ENCODE results near the gene DSTN.

- PRO-cap: unidirectional peak, plus-strand start at chr20:17557176
These were observed 13.0 kb upstream of the DSTN start for GRCh38 chr20:17556823-17557256.

DNA sequence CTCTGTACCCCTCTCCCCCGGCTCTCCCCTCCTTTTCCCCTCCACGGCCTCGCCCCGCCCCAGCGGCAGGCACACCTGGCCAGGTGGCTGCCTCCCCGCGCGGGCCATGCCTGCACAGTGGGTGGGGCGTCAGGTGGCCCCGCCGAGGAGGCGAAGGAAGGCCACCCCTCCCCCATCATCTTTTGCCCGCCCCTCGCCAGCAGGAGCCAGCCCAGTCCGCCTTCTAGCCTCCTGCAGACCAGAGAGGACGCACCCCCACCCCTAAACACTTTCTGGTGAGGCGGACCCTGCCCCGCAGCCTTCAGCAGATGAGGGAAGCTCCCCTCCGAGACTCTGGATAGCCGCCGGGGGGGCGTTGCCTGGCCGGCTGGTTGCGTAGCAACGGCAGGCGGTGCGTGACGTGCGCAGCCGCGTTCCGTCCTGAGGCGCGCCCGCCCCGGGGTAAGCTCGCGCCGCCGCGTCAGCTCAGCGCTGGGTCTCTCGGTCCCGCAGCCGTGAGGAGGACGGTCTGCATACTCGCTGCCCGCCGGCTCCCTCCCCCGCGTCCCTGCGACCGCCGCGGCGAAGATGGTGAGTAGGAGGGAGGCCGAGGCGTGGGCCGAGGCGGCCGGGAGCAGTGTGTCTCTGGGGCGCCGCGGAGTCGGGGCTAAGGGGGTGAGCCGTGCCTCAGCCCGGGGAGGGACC lies at the start of gene DSTN:
TSS of gene DSTN (plus strand) at position 434 of the 684 bp plus-strand sequence.
- PRO-cap: bidirectional peak, plus-strand start at position 214 of the sequence, minus-strand start at position 119 of the sequence; bidirectional peak, plus-strand start at position 471 of the sequence, minus-strand start at position 310 of the sequence

GRCh38 chr20:17654503-17655188 lies 27.4 kb downstream of the RRBP1 start:
- PRO-cap: no peak

DNA sequence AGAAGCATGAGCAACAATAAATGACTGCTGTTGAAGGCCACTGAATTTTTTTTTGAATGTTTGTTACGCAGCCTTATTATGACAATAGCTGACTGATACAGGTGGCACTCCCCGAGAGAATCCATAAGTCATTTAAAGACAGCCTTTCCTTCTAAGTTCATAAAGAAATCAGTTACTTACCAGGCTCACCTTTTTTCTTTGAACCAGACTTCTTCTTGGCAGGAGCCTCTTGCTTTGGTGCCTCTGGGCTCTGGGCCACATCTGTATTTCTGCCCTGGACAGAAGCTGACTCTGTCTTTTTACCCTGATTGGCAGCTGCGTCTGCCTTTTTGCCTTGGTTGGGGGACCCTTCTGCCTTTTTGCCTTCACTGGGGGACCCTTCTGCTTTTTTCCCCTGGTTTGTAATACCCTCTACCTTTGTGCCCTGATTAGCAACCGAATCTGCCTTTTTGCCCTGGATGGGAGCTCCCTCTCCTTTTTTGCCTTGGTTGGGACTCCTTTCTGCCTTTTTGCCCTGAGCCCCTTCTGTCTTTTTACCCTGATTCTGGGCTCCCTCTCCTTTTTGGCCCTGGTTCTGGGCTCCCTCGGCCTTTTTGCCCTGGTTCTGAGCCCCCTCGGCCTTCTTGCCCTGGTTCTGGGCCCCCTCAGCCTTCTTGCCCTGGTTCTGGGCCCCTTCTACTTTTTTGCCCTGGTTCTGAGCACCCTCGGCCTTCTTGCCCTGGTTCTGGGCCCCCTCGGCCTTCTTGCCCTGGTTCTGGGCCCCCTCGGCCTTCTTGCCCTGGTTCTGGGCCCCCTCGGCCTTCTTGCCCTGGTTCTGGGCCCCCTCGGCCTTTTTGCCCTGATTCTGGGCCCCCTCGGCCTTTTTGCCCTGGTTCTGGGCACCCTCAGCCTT lies 23.4 kb downstream of the RRBP1 start:
- PRO-cap: no peak

DNA sequence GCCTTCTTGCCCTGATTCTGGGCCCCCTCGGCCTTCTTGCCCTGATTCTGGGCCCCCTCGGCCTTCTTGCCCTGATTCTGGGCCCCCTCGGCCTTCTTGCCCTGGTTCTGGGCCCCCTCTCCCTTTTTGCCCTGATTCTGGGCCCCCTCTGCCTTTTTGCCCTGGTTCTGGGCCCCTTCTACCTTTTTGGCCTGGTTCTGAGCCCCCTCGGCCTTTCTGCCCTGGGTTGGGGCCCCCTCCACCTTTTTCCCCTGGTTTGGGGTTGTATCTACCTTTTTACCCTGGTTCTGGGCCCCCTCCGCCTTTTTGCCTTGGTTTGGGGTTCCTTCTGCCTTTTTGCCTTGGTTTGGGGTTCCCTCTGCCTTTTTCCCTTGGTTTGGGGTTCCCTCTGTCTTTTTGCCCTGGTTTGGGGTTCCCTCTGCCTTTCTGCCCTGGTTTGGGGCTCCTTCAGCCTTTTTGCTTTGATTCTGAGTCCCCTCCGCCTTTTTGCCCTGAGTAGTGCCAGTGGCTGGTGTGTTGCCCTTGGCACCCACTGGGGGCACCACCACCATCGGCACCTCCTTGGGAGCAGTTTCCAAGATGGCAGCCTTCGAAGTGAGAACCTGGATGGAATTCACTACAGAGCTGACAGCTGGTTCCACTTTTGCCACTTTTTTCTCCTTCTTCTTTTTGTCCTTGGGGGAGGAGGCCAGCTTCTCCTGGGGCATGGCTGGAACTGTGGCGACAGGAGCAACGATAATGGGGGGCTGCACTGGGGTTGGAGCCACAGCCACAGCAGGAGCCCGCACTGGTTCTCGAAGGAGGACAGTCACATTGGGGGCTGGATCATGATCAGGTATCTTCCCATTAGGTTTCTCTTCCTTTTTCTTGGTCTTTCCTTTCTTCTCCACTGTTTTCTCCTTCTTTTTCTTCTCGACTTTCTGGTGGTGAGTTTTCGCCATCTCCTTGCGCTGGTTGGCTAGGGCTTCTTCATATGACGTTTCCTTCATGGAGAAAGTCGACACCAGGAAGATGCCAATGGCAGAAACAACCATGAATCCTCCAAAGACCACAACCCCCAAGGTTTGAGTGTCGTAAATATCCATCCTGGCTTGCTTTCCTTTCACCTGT lies 22.3 kb downstream of the RRBP1 start:
- PRO-cap: no peak

DNA sequence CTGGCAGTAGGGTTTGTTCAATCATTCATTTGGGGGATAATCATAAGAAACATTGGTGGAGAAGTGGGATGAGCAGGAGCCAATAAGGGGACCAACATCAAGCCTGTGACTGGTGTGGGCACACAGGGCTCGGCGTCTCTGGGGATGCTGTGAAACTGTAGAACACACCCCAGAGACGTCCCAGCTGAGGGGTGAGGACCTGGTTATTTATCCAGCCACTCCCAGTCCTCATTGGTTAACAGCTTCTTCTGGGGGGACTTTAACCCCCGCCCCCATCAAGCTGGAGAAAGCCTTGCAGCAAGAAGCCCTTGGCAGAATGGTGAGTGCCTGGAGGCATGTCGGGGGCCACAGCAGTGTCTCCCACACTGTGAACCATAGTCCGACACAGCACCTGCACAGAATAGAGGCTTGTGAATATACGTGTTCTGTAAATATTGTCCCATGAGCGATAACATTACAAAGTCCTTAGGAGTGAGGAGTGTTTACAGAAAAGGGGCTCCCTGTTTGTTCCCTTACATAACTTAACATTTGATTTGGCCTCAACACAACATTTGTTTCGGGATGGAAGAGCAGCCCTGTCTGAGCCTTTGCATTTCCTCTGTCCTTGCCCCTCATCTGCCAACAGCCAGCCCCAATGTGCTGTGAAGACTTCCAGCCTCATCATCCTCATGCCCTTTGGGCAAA lies 2.1 kb upstream of the RRBP1 start:
- PRO-cap: no peak

DNA sequence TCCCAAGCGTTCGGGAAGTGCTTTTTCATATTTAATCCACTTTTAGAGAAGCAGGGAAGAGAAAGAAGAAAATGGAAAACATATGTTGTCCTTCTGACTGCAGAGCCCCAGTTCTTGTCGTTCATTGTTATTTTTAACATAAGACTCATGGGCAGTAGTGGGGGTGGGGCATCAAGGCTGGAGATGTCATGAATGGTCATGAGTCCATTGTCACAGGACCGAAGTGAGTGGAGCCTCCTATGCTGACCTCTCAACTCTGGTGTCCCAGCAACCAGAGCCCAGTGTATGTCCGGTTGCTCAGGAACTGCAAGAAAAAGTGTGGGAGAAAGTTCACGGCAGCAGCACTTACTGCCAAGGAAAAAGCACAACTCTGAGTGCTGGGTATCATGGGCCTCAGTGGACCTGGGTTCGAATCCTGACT lies 108.6 kb downstream of the BANF2 start:
- PRO-cap: no peak

- PRO-cap: no peak
These were observed 29.7 kb downstream of the SNX5 start for GRCh38 chr20:17938726-17939385.

GRCh38 chr20:17969713-17970421 lies 1.0 kb downstream of the MGME1 start:
- PRO-cap: bidirectional peak, plus-strand start at chr20:17970059, minus-strand start at chr20:17969916

DNA sequence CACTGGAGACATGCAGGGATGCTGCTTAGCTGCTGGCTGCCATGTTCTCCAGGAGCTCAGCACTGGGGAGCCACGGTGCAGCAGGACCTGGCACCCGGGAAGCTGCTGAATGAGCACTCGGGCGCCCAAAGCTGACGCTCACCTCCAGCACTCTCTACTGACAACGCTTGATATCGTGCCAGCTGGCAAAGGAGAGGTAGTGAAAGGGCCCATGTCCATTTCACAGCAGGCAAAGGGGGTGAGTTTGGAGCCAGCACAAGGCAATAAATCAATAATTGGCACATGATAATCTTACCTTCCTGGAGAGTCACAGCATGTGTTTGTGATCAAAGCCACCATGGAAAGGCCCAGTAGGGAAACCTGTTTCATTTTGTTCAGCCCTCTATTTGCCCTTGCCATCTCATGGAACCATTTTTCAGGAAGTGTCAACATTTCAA lies 23.3 kb upstream of the SMIM26 start:
- PRO-cap: no peak

GRCh38 chr20:18793823-18794977 lies 19.4 kb upstream of the SCP2D1 start:
- PRO-cap: unidirectional peak, plus-strand start at chr20:18794086

DNA sequence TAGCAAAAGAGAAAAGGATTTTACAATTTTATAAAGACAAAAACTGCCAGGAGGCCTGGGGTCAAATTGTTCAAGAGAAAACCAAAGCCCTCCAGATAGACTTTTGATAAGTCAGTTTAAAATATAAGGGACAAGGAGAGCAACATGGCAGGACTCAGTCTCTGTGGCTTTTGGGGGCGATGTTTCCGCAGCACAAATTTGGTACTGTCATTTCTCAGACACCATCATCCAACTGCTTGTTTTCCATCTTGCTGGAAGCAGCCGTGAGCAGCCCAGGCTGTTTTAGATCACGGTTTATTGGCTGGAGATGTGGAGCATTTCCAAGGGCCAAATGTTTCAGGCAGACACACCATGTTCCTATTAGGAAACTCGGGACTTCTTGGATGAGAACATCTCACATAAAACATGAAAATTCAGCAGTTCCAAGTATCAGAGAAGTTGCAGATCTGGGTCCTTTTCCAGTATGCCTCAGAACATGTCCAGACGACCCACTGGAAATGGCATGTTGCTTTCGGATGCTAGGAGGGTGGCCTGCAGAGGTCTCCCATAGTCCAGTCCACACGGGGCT lies 176.1 kb downstream of the SCP2D1 start:
- PRO-cap: no peak

DNA sequence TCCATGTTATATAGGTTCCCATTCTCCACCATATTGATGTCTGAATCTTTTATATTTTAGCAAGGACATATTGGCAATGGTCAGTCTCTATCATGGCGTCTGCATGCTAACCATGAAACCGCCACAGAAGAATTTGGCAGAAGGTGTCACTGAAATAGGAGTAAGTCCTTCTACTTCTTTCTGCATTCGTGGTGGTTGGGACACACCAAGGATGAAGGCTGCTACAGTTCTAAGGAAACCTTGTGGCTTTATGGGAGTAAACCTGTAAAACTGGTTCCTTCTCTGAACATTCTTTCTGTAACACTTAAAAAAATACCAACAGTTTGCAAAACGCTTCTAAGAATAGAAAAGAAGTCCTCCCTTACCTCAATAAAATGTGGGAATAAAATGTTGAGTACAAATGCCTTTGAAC lies 195.3 kb downstream of the SLC24A3 start:
- PRO-cap: no peak

GRCh38 chr20:19751026-19751658 lies 6.9 kb upstream of the RIN2 start:
- PRO-cap: no peak

DNA sequence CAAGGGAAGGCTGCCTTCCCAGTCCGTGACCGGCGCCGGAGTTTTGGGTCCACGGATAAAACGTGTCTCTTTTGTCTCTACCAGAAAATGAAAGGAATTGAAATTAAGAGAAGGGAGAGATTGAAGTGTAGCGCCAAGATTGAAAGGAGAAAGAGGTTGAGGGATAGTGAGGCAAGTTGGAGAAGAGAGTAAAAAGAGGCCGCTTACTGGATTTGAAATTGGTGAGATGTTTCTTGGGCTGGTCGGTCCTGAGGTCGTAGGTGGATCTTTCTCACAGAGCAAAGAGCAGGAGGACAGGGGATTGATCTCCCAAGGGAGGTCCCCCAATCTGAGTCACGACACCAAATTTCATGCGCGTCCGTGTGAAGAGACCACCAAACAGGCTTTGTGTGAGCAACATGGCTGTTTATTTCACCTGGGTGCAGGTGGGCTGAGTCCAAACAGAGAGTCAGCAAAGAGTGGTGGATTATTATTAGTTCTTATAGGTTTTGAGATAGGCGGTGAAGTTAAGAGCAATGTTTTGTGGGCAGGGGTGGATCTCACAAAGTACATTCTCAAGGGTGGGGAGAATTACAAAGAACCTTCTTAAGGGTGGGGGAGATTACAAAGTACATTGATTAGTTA lies 1.9 kb upstream of the RIN2 start:
- PRO-cap: no peak

DNA sequence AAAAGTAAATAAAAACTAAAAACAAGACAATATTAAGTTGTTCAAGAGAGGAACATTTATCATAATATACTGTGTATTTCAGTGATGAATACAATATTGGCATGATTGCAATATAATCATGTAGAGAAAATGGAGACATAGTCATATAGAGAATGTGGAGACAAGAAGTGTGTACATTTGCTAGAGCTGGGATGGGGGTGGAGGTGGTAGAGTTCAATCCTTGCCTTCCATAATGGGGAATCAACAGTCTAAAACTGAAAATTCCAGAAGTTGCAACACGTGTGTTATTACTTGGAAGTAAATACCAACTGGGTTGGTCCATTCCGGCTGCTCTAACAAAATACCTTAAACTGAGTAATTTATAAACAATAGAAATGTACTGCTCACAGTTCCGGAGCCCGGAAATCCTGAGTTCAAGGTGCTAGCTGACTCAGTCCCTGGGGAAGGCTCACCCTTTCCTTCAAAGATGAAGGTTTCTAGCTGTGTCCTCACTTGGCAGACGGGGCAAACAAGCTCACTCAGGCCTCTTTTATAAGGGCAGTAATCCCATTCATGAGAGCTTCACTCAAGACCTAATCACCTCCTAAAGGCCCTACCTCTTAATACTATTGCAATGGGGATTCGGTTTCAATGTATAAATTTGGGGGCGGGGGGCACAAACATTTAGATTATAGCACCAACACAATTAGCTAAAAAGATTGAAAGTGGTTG lies 59.0 kb downstream of the RIN2 start:
- PRO-cap: no peak

DNA sequence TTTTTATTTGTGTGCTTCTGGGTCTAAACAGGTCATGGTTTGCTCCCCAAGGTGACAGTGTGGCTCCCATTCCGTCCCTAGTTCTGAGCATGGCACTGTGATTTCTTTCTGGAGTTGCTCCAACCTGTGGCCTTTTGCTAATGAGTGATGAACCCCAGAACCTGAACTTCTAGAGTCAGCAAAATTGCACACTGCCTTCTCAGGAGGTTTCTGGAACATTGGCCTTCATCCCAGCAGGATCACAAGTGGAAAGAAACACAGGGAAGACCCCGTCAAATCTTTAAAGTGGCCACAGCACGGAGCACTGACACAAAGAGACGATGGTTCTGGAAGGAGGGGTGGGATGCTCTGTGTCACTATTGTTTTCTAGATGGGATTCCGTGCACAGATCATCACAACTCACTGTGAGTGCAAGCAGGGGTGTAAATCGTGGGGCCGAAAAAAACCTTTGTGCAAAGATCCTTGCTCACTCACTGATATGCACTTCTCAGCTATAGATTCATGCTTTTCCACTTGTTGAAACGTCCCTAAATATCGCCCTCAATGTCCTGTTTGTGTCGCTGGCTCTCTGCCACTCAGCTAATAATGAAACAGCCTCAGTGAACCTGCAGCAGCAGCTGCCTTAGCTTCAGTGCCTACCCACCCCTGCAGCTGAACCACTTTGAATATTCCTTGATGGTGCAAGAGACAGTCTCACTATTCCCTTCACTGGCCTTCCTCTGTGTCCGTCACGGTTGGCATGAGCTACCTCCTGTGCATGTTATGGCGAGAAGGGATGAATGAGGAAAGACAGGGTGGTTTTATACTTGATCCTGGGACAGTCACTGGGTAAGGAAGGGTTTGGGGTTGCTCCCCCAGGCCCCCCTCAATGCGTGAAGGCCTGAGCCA lies 129.0 kb upstream of the NAA20 start:
- PRO-cap: no peak

DNA sequence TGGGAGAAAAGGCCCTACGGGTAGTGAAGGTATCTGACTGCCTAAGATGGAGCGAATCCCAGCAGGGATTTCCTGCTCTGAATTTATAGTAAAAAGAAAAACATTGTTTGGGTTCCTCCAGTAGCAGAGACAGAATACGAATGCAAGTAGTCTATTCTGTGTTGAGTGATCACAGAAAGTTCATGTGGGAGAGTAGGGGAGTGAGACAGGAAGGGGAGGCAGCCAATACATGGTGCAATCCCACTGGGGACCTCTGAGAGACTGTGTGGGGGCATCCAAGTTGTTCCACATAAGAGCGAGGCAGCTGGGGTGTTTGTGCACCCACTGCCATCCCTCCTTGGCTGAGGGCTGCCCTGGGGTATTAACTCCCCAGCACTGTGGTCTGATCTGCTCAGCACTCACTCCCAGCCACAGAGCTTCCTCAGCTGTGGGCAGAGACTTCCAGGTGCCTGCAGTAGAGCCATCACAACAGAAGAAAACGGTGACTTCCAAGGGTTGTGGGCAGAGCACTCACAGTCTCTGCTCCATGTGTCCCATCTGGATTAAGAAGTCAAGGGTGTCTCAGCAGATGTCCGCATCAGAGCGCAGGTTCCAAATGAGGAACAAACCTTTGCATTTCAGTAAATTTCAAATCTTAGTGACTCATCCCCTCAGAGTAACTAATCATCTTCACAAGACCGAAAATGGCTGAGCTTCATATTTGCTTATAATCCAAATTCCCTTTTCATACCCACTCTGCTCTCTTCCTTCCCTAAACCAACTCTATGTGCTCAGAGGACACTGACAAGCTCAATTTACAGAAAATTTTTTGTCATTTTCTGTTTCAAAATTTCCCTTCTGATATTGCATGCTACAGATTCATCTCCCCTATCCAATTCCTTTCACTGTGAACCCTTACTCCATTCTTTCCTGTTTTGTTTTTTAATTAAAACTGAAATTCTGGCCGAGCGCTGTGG lies 101.9 kb upstream of the NAA20 start:
- PRO-cap: no peak

- PRO-cap: no peak
These were observed 74.2 kb upstream of the NAA20 start for GRCh38 chr20:19942913-19943463.

- PRO-cap: no peak
These were observed 69.6 kb upstream of the NAA20 start for GRCh38 chr20:19947492-19948082.

Data from sternocleidomastoid (tissue), 1 donor.